Left lung (tissue), 1 donor: ENCODE measurements around a stretch of chr12.

DNA sequence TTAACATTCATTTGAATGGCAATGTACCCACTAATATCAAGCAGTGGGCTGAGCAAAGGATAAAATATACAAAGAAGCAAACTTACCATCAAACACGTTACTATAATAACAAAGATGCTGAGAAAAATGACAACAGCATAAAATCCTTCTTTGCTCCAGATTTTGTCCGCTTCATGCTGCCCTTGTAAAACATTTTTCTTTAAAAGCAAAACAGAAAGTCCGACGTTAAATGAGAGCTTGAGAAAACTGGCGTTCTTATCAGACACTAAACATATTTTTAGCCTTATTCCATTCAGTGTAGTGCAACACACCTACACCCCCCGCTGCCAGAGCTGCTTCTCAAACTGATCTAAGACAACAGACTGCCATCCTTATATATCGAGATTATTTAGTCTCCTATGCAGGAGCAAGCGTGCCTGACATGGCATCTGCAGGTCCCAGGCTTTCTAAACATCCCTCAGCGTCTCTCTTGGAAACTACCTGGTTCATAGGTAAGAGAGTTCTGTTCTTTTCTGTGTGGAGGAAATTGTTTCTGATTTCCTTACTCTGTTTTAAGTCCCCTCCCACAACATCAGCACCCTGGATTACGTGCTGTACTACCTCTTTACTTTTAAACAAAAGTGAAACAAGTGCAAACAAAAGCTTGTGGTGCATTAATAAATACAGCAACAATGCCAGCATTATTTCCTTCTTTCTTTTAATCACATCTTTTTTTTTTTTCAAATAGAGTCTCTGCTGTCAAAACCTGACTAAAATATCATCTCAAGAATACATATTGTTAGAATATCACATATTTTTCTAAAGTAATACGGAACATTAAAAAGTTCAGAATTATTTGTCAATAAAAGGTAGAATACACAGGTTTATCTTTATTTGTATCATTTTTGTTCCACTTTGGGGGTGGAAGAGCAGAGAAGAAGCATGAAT lies 117.1 kb upstream of the PTPRB start:
- PRO-cap = no peak

GRCh38 chr12:71041616-71042033 lies 116.2 kb downstream of the TSPAN8 start:
- PRO-cap = no peak

DNA sequence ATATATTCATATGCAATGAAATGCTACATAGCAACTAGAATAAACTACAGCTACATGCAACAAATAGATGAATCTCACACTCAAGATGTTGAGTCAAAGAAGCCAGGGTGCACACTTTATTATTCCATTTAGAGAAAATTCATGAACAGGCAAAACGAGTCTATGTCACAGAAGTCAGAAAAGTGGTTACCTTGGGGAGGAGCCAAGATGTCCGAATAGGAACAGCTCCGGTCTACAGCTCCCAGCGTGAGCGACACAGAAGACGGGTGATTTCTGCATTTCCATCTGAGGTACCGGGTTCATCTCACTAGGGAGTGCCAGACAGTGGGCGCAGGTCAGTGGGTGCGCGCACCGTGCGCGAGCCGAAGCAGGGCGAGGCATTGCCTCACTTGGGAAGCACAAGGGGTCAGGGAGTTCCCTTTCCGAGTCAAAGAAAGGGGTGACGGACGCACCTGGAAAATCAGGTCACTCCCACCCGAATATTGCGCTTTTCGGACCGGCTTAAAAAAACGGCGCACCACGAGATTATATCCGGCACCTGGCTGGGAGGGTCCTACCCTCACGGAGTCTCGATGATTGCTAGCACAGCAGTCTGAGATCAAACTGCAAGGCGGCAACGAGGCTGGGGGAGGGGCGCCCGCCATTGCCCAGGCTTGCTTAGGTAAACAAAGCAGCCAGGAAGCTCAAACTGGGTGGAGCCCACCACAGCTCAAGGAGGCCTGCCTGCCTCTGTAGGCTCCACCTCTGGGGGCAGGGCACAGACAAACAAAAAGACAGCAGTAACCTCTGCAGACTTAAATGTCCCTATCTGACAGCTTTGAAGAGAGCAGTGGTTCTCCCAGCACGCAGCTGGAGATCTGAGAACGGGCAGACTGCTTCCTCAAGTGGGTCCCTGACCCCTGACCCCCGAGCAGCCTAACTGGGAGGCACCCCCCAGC lies 39.6 kb downstream of the TSPAN8 start:
- PRO-cap = no peak

GRCh38 chr12:71603566-71604437 lies 59.8 kb downstream of the ZFC3H1 start:
- PRO-cap = no peak

DNA sequence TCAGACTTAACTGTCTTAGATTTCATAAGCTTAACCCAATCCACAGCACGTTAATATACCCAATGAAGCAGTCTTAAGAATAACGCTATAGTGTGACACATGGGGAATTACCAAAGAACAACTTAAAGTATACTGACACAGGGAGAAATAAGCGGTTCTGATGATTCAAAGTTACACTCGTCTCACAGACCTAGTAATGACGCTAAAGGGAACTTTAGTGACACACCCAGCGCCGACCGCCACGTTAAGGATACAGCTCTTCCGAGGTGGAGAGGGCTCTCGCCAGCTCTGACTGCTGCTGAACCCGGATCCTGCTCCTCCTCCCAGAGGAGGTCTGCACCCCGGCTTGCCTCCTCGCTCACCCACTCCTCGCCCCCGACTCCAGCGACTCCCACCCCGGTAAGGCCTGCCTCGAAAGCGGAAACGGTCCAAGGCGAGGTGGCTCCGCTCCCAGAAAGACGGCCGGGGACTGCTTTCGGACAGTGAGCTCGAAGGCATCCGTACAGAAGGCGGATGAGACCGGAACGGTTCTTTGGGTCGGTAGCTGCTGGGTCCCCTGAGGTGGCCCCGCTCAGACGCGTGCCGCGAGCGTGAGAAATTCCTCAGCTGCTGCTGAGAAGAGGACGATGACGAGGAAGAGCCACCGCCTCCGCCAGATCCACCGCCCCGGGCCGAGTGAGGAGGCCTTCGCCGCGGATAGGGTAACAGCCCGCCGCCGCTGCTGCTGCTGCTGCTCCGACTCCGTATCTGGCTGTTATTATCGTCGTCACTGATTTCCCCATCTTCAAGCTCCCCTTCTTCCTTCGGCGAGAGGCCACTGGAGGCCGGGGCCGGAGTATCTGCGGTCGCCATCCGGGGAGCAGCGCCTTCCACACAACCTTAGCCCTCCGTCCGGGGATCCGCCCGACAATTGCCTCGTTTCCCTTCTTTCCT lies 623 bp downstream of the ZFC3H1 start:
- PRO-cap = bidirectional peak, plus-strand start at position 217 of the sequence, minus-strand start at position 320 of the sequence; bidirectional peak, plus-strand start at position 655 of the sequence, minus-strand start at position 677 of the sequence

- PRO-cap = no peak
Observed at GRCh38 chr12:71691465-71692104, 5.7 kb downstream of the TMEM19 start.

DNA sequence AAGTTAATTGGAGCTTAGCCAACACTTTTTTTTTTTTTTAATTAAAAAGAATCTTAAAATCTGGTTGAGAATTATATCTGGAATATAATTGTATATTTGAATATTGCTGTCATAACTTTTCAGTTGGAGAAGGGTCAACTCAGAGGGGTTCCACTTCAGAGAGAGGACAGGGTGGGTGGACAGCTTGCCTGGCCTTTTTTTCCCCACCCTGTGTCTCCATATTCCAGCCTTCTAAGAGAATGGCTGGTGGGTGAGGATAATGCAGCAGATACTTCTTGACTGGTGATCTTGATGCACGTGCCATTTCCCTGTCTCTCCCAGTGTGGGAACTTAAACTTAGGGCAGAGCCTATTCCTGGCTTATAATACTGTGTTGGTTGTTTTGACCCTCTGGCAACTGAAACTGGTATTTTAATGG lies 15.3 kb downstream of the RAB21 start:
- PRO-cap = no peak

GRCh38 chr12:71788635-71789368 lies 34.1 kb downstream of the RAB21 start:
- PRO-cap = no peak

GRCh38 chr12:71840101-71840878 lies 731 bp downstream of the TBC1D15 start:
- PRO-cap = no peak

GRCh38 chr12:72087022-72087461 lies 148.4 kb downstream of the TPH2 start:
- PRO-cap = no peak

- PRO-cap = no peak
Observed at GRCh38 chr12:72255465-72255868, 16.7 kb upstream of the TRHDE start.

- PRO-cap = no peak
Observed at GRCh38 chr12:72272948-72273281, 745 bp downstream of the TRHDE start.

- PRO-cap = no peak
Observed at GRCh38 chr12:72277489-72277788, 5.3 kb downstream of the TRHDE start.

GRCh38 chr12:72747586-72748056 lies 475.5 kb downstream of the TRHDE start:
- PRO-cap = no peak

- PRO-cap = no peak
Observed at GRCh38 chr12:73725083-73725412, 812.6 kb upstream of the ATXN7L3B start.

- PRO-cap = no peak
Observed at GRCh38 chr12:75478281-75478493, 2.4 kb upstream of the GLIPR1 start.

- PRO-cap = no peak
Observed at GRCh38 chr12:75479939-75480320, 625 bp upstream of the GLIPR1 start.

- PRO-cap = no peak
Observed at GRCh38 chr12:75969578-75970375, 114.7 kb downstream of the NAP1L1 start.

- PRO-cap = no peak
Observed at GRCh38 chr12:75977549-75978663, 106.6 kb downstream of the NAP1L1 start.

- PRO-cap = no peak
Observed at GRCh38 chr12:75982024-75982748, 102.3 kb downstream of the NAP1L1 start.